ENCODE measurements around a stretch of chr20.

- PRO-cap: bidirectional peak, plus-strand start at chr20:50267053, minus-strand start at chr20:50267088; unidirectional peak, plus-strand start at chr20:50267790
These were observed 76.5 kb downstream of the CEBPB start for GRCh38 chr20:50266784-50267909.

GRCh38 chr20:50296160-50296952 lies 105.7 kb downstream of the CEBPB start:
- PRO-cap: no peak

DNA sequence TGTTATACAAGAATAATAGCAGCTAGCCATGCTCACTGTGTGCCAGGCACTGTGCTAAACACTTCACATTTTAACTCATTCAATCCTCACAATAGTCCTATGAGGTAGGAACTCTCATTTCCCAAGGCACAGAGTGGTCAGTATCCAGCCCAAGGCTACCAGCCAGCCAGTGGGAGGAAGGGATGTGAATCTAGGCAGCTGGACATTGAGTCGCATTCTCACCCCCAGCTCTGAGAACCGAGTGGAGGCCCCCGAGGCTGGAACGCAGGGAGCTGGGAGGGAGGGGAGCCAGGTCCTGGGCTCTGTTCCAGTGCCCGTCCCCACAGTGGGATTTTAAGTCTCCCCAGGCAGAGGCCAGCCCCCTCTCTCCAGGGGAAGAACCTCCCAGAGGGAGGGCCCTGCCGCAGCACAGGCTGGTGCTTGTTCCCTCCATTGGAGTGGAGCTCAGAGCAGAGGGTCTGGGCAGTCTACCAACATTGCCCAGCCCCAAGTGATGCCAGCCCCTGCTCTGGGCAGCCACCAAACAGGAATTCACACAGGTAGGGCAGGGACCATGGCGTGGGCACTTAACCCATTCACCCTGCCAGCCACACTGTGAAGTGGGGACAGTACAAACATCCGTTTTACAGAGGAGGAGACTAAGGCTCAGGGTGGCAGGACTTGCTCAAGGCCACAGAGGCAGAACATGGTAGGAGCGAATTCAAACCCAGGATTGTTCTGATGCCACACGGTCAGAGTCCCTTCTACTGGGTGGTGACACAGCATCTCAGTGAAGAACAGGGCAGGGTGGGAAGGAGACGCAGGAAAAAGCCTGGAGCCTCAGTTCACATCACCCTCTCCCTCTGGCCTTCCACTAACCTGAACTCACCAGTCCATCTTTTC lies 131.4 kb downstream of the CEBPB start:
- PRO-cap: no peak

GRCh38 chr20:50347630-50348283 lies 157.1 kb downstream of the CEBPB start:
- PRO-cap: no peak

- PRO-cap: unidirectional peak, plus-strand start at chr20:50372353
These were observed 138.1 kb upstream of the PTPN1 start for GRCh38 chr20:50372049-50372563.

GRCh38 chr20:50389160-50389850 lies 120.9 kb upstream of the PTPN1 start:
- PRO-cap: no peak

DNA sequence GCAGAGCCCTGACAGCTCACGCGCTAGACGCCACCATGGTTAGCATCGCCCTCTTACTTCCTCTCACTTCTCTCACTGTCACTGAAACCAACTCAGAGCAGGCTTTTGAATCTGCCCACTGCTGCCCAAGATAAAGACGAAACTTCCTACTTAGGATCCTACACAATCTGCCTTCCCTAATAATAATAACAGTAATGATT lies 117.9 kb upstream of the PTPN1 start:
- PRO-cap: no peak

DNA sequence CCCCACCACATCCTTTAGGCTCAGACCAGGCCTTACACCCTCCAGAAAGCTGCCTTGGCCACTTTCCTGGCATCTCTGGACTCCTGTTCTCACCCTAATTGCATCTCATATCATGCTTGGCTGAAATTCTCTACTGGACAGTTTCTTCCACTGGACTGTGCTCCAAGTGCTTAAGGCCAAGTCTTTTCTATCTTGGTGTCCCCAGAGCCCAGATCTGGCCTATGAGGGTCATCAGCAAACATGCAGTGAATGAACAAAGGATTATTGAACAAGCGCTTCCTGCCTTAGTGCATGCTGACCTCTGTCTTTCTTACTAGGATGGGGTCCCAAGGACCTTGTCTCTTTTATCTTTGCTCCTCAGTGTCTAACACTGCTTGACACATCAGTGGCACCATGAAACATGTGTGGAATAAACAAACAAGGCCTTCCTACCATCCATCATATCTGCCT lies 104.5 kb upstream of the PTPN1 start:
- PRO-cap: no peak

GRCh38 chr20:50455387-50456169 lies 54.6 kb upstream of the PTPN1 start:
- PRO-cap: no peak

- PRO-cap: no peak
These were observed 47.6 kb upstream of the PTPN1 start for GRCh38 chr20:50462534-50462961.

- PRO-cap: no peak
These were observed 11.2 kb downstream of the PTPN1 start for GRCh38 chr20:50521282-50521790.

GRCh38 chr20:50537793-50538605 lies 27.8 kb downstream of the PTPN1 start:
- PRO-cap: no peak

DNA sequence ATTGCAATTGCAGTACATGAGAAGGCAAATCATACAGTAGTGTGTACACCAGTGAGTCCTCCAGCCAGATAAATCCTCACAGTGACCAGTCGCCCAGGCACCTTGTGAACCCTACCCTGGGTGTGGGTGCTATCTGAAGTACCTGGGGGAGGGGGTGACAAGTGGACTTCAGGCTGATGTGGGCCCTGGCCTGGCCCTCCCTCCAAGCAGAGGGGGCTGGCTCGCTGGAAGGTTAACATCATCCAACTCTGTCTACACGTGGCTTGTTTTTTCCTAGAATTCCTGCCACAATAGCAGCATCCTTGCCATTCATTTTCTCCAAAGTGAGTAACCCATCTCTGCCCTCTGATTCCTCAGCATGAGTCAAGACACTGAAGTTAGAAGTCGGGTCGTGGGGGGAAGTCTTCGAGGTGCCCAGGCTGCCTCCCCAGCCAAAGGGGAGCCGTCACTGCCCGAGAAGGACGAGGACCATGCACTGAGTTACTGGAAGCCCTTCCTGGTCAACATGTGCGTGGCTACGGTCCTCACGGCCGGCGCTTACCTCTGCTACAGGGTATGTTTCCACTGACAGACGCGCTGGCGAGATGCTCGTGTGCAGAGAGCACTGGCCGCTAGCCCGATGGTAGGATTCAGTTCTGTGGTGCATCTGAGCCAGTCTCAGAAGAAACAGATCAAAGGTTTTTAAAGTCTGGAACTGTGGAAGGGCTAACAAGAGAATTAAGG lies 70.9 kb downstream of the PTPN1 start:
- PRO-cap: no peak

- PRO-cap: no peak
These were observed 75.2 kb downstream of the PTPN1 start for GRCh38 chr20:50585120-50586125.

- PRO-cap: bidirectional peak, plus-strand start at chr20:50673781, minus-strand start at chr20:50673634; unidirectional peak, plus-strand start at chr20:50674011
These were observed 17.8 kb downstream of the RIPOR3 start for GRCh38 chr20:50673207-50674300.

GRCh38 chr20:50680119-50681002 lies 11.0 kb downstream of the RIPOR3 start:
- PRO-cap: no peak

DNA sequence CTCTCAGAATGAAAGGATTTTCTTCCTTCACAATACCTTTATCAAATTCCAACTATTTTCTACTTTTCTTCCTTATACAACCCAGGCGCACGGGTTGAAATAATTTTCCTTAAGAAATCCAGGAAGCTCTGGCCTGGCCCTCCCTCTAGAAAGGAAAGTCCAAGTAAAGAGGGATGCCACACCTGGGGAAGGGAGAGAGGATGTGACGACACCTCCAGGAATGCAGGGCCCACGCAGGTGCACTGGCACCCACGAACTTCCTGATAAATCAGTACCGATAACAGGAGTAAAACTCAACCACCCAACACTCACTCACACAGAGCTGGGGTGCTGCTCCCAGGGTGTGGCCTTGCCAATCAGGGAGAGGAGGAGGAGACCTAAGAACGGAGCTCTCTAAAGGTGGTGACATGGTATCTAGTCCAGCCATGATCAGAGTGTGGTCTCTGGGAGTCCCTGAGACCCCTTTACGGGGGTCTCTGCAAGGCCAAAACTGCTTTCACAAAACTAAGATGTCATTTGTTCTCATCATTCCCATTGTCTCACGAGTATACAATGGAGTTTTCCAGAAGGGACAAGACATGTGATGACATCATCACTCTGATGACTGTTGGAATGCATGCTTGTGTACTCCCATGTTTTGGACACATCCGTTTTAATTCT lies 2.3 kb upstream of the PARD6B start:
- PRO-cap: bidirectional peak, plus-strand start at position 277 of the sequence, minus-strand start at position 157 of the sequence

DNA sequence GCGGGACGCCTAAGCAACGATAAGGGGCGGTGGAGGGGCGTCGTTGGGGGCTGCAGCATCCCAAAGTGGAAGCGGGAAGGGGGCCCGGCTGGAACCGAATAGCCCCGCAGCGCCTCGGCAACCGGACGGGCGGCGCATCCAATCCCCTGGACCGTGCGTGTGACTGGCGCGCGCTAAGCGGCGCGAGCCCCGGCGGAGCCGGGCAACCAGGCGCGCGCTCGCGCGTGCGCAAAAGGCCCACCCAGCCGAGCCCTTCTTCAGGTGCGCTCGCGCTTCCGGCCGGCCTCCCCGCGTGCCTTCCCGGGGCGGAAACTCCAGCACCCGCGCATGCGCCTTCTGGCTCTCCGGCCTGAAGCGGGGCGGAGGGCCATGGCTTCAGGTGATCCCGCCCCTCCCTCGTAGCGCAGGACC lies 547 bp upstream of the PARD6B start:
- PRO-cap: bidirectional peak, plus-strand start outside the sequence, minus-strand start at position 159 of the sequence

- PRO-cap: bidirectional peak, plus-strand start at chr20:50732609, minus-strand start at chr20:50732498
These were observed 1.0 kb downstream of the PARD6B start for GRCh38 chr20:50732395-50732841.

GRCh38 chr20:50804802-50805127 lies 9.9 kb downstream of the BCAS4 start:
- PRO-cap: no peak

All from fallopian tube (tissue), 1 donor.